Left colon (tissue), 1 donor: ENCODE data around the gene ZNF714.

- PRO-cap: bidirectional peak, plus-strand start at chr19:21082177, minus-strand start at chr19:21082051; unidirectional peak, minus-strand start at chr19:21082721
Observed at GRCh38 chr19:21081833-21082926, at the start of gene ZNF714. Gene ZNF714, plus strand, starts transcription at chr19:21082203.

GRCh38 chr19:21143226-21143881, 1.5 kb downstream of the ZNF431 start:
- PRO-cap: no peak

- PRO-cap: unidirectional peak, minus-strand start at chr19:21483902
Observed at GRCh38 chr19:21483492-21484186, 21.8 kb upstream of the ZNF429 start.

DNA sequence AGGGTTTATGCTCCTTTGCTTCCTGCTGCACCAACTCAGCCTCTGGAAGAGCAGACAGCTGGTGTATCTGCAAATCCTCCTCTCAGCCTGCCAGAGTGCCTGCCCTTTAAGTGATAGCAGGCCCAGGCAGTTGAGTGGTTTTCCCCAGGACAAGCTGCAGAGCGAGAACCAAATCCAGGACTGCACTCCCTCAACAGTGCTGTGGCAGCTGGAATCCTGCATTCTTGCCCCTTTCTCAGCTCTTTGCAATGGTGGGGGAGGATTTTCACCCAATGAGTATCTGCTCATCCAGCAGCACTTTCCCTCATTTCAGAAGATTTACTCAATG, 85.5 kb downstream of the ZNF429 start:
- PRO-cap: no peak

- PRO-cap: no peak
Observed at GRCh38 chr19:21677772-21678590, 89.4 kb downstream of the ZNF100 start.

DNA sequence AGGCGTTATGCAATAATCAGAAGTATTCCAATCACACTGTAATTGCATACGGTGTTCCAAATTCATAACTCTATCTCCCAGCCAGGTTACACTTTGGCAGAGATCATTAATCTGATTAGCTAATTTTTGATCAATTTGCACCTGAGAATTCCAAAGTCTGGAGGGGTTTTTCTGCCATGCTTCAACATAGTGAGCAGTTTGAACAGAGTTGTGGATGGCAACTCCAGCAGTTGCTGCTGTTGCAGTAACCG, 45.6 kb upstream of the ZNF43 start:
- PRO-cap: no peak

DNA sequence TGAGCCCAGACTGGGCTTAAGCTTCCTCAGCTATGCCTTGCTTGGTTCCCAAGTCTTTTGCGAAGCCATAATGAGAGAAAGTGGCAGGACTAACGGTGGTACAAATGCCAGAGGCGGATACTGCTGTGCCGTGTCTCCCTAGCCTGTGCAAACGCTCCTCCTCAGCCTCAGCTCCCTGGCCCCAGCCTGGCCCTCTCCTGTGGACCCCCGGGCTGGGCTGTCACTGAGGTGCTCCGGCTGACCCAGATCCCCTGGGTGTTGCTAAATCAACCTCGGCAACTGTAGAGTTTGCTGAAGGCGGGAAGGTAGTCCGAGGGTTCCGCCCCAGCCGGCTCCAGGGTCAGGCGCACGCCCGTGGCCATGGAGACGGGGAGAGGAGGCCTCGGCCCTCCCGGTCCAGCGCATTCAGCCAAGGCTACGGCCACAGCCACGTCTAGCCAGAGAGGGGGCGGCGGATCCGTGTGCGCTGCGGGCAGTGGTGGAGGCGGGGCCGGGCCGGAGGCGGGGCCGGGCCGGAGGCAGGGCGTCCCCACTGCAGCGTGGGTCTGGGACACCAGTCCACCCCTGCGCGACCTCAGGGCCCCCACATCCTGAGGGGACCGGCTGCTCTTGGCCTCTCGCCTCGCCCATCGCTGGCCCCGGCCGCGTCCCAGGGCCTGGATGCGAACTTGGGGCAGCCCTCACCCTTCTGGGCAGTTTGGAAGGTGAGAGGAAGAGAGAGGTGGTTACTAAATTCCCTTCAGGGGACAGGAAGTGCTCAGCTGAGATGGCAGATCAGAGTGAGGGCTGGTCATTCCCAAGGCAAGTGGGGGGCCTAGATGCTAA, 16.3 kb upstream of the ZNF492 start:
- PRO-cap: no peak

DNA sequence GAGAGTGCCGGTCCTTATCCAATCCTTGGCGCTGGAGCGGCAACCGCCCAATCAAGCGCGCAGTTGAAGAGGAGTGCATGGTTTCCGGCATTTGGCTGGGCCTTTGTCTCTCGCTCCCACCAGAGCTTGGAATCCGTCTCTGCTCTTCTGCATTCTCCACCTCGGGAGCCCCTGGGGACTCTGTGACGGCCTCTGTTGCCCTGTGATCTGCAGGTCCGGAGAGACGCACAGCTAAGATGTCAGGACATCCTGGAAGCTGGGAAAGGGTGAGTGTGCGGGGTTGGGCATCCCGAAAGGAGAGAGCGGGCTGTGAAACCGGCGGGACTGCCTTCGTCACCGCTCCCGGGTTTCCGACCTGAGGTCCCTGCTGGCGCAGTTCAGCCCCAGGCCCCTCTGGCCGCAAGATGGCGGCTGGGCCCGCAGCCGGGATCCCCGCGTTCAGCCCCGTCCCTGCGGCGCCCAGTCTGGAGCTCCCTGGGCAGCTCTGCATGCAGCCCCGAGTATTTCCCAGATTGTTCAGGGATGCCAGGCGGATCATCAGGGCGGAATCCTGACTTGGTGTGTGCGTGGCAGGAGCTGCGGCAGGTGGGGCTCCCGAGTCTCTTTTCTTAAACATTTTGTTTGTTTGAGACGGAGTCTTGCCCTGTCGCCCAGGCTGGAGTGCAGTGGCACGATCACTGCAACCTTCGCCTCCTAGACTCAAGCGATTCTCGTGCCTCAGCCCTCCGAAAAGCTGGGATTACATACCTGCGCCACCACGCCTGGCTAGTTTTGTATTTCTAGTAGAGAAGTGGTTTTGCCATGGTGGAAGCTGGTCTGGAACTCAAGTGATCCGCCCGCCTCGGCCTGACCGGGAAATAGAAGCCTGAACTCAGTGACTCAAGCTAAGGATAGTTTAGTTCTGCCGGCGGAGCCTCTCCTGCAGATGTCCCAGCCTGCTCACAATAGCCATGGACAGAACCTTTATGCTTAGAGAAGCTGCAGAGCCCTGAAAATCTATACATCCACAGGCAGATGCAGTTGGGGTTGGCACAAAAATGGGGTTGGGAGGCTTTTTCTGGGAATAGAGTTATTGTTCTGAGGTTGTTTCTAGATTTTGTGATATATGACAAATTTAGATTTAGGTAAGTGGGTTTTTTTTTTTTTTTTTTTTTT, 53.3 kb upstream of the ZNF254 start:
- PRO-cap: unidirectional peak, plus-strand start at position 122 of the sequence; unidirectional peak, plus-strand start at position 297 of the sequence; unidirectional peak, minus-strand start at position 829 of the sequence; unidirectional peak, minus-strand start at position 859 of the sequence

DNA sequence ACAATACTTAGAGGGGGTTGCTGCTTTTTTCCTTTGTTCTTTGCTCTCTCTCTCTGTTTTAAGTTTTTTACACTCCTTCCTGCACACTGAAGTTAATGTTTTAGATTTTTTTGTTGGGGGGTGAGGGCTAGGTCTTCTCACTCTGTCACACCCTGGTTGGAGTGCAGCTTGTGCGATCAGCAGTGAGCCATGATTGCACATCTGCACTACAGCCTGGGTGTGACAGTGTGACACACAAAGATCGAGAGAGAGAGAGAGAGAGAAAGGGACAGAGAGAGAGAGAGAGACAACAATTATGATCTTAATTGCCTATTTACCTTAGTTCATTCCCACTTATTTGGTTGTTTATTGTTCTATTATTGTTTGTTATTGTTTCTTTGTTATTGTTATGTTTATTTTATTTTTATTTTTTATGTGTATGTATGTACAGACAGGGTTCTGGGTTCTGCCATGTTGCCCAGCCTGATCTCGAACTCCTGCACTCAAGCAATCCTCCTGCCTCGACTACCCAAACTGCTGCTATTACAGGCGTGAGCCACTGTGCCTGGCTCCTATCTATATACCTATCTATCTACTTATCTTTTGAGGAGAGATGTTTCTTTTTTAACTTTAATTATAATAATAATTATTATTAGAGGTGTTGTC, 1432.1 kb downstream of the UQCRFS1 start:
- PRO-cap: no peak

GRCh38 chr19:27793013-27793820, 1419.7 kb downstream of the UQCRFS1 start:
- PRO-cap: bidirectional peak, plus-strand start at chr19:27793442, minus-strand start at chr19:27793348; bidirectional peak, plus-strand start at chr19:27794030, minus-strand start at chr19:27793699

DNA sequence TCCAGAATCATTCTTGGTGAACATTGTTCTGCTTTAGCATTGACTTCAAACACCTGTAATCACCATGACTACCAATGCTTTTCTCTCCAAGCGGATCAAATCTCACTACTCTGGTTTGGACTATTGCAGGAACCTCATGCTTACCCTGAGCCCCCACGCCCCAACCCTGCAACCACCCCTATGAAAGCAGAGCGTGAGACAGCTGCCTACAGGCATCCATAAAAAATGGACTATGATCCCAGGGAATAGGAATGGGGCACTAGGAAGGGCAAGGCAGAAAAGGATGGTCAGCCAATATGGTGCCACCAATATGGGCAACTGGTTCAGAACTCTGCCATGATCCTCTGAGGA, 1074.3 kb downstream of the UQCRFS1 start:
- PRO-cap: no peak

DNA sequence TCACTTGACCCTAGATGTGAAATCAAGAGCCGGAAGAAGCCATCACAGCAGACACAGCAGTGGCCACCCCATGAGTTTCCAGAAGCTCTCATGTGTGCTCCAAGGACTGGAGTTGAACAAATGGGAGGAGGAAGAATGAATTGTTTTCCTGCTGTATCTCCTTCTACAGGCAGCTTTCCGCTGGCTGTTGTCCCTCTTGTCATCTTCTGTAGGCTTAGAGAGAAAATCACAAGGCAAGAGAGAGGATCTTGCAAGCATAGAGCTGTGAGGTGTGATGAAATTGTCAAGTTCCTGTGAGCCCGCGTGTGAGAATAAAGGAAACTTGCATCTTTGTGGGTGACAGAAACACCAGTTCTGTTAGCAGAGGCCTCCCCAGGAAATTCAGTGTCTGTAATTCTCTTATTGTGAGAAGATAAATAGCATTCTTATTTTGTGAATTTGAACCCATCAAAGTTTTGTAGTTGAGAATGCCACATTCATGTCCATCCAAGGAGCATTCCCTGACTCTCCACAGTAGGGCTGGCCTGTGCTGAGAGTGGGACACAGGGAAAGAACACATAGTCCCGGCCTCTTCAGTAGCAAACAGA, 711.7 kb downstream of the UQCRFS1 start:
- PRO-cap: no peak

- PRO-cap: no peak
Observed at GRCh38 chr19:28508521-28509249, 704.3 kb downstream of the UQCRFS1 start.

- PRO-cap: no peak
Observed at GRCh38 chr19:28542753-28543345, 670.1 kb downstream of the UQCRFS1 start.

DNA sequence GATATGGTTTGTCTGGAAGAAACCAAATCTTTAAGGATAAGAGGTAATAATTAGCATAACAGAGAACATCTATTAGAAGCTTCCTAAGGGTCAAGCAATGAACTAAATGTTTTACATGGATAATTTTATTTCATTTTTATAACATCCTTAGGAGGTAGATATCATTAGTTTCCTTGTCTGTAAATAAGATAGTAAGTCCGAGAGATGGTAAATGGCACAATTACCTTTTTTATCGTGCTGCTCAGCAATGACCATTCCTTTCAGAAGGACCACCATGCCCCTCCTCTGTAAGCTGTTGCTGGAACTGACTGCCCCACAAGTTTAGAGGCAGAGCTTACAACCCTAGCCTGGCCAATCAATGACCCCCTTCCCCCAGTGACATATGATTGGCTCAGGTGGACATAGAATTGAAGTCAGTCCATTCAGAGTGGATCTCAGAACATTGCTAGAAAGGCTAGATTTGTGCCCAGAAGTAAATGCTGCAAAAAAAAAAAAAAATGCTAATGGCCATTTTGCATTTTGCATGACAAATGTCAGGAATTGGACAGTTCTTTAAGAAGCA, 668.5 kb downstream of the UQCRFS1 start:
- PRO-cap: no peak

DNA sequence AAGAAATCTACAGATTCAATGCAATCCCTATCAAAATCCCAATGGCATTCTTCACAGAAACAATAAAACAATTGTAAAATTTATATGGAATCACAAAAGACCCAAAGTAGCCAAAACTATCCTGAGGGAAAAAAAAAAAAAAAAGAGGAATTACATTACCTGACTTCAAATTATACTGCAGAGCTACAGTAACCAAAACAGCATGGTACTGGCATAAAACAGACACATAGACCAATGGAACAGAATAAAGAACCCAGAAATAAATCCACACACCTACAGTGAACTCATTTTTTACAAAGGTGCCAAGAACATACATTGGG, 34.4 kb downstream of the UQCRFS1 start:
- PRO-cap: unidirectional peak, minus-strand start at position 131 of the sequence

DNA sequence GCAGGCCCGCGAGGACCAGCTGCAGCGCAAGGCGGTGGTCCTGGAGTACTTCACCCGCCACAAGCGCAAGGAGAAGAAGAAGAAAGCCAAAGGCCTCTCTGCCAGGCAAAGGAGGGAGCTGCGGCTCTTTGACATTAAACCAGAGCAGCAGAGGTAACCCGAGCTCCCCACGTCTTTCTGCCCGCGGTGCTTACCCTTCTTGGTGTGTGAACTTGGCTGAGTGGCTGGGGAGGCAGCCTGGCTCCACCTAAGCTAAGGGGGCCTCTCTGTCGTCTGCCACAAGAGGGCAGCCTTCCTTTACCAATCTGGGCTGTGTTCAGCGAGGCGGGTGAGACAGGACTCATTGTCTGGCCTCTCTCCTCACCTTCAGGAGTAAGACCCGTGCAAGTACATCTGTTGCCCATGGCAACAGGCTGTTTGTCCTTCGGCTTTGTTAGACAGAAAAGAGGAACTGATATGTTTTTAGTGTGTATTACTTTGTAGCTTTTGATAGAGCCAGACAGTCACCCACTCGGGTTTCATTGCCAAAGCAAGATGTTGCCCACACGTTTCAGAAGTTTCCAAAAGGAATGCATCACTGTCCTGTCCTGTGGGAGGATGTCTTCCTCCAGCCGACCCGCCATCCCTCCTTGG, 4.5 kb downstream of the POP4 start:
- PRO-cap: no peak

DNA sequence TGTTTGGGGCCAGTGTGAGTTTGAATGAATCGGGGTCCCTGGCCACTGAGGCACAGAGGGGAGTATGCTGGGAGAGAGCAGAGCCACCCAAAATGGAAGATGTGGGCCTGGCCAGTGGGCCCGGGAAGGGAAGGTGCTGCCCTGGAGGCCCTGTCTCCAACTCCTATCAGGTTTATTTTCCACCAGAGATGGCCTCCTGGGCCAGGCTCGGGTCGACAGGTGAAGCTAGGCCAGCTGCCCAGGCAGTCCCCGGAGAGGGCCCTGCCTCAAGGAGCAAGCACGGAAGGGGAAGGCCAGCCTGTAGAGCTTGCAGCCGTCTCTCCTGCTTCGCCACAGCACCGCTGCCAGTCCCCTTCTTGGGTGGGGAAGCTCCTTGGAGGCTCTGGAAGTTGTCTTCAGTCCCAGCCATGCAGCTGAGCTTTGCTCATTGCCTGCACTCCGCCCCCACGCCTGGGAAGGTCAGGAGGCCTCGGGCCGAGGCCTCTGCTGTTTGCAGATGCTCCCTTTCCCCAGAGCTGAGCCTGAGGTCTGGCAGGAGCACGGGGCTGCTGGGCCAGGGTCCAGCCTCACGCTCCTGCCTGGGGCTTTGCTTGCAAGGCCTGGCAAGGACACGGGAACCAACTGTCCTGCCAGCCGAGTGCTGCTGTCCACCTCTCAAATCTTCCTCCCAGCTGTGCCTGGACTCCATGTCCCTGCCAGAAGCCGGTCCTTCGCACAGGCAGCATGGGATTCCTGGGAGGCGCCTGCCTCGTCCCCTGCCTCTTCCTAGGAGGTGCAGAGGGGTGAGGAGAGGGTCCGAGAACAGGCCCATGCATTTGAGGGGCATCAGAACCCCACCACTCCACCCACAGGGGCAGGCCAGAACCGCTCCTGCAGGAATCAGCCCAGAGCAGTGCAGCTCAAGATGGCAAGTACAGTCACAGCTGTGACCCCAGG, 13.3 kb downstream of the PLEKHF1 start:
- PRO-cap: no peak

- PRO-cap: no peak
Observed at GRCh38 chr19:29680478-29680954, 15.3 kb downstream of the PLEKHF1 start.

DNA sequence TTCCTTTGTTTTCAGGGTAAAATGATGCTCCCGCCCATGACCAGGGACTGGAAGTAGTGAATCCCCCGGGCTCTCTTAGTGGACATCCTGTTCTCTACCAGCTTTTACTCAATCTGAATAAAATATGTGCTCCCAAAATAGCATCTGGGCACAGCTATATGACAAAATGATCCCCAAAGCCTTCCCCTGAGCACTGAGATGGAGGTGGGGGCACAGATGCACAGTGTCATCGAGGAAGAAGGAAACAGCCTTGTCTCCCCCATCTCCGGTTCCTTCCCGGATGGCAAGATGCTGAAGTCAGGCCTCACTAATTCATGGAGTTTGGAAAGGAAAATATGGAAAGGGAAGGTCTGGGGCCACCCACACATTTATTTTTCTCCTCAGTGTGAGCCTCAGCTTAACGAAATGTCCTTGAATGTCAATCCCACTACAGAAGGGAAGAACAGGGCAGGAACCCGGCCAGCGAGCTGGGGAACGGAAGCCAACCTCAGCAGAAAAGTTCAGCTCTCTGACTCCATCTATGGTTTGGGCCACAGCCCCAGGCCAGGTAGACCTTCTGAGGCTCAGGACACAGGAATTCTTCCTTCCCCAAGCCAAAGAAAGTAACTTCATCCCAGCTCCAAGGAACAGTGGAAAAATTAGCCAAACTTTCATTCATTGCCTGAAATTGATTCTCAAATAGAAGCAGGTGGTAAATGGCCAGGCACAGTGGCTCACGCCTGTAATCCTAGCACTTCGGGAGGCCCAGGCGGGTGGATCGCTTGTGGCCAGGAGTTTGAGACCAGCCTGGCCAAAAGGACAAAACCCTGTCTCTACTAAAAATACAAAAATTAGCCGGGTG, 8.5 kb downstream of the C19orf12 start:
- PRO-cap: no peak